Camera-type eye (tissue), 1 donor: ENCODE measurements around a stretch of chr5.

- RAMPAGE, long total RNA = no peak
These were observed 41.1 kb downstream of the OTULIN start for GRCh38 chr5:14705469-14706137.

GRCh38 chr5:14742322-14743099 lies 78.0 kb downstream of the OTULIN start:
- RAMPAGE, long total RNA = no peak

DNA sequence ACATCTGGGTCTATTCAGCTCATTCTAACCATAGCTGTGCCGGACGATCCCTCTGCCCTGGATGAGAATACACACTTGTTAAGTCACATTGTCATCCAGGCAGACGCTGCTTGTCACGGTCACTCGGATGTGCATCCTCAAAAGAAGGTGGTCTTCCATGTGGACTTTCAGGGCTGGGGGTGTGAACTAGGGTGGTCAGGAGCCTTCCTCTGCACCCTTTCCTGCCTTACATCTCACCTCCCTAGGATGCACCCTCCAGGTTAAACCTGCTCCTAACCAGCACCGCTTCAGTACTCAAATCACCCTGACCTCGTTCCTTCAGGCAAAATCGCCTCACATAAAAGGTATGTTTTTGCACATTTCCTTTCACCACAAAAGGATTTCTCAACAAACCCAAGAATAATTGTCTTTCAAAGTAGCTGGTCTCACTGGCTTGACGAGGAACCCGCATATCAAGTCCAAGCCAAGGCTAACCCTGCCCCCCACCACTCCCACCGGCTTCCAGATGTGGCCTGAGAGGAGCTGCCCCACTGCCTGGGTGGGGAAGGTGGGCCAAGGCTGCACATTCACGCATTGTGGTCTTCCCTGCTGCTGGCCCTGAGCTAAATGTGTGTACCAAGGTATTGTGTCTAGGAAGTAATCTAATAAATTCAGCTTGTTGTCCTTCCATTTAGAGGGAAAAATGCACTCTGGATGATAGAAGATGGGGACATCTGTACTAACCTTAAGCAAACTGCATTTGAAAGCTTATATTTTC lies 21.7 kb downstream of the ANKH start:
- RAMPAGE, long total RNA = no peak

DNA sequence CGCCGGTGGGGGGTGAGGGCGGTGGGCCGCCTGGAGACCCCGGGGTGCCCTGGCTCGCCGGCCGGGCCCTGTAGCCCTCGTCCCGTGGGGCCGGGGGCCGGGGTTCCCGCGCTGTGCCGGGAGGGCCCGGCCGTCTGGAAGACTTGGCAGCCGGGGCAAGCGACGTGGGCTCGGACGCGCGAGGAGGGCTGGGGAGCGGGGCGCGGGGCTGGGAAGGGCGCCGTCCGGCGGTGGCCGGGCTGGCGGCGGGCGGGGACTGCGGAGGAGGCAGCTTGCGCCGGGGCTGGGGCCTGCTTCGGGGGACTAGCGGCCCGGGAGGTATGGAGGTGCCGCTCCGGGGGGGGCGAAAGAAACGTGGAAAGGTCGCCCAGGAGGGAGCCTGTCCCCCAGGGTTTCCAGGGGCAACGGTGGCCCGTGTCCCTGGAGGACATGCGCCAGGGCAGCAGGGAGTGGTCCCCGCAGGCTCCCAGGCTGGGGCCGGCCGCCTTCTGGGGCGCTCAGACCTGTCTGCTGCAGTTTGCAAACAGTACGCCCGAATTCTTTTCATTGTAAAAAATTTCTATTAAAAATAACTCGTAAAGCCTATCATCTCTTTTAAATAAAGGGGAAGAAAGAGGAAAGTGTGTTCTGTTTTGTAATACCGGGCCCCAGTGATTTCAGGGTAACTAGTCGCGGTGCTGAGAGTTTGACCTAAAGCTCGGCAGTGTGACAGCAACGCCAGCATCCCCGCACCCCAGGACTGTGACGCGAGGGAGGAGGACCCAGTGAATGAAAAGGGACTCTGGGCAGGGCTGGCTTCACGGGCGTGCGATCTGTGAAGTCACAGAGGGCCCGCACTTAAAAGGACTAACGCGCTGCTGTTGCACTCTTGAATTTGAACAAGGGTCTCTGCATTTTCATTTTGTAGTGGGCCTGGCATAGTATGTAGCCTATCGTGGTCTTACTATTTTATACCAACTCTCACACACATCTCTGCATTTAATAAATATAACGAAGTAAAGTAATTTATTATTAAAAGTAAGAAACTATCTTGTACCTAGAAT lies 841 bp upstream of the ANKH start:
- RAMPAGE, long total RNA = no peak

DNA sequence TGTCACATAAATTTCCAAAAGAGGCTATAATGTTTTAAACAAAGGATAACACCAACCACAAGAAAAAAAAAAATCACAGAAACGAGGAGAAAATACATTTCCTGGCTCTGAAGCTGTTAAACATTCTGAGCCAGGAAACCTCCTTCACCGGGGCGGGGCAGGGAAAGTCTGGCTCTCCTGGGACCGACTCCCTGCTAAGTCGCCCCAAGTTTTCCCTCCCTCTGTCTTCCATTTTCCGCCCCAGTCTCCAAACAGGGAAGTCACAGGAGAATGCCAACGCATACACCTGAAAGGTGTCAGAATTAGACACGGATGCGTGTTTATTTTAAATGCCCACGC lies 502 bp upstream of the FBXL7 start:
- RAMPAGE, long total RNA = no peak

- RAMPAGE, long total RNA = no peak
These were observed 177.2 kb downstream of the FBXL7 start for GRCh38 chr5:15677134-15677680.

DNA sequence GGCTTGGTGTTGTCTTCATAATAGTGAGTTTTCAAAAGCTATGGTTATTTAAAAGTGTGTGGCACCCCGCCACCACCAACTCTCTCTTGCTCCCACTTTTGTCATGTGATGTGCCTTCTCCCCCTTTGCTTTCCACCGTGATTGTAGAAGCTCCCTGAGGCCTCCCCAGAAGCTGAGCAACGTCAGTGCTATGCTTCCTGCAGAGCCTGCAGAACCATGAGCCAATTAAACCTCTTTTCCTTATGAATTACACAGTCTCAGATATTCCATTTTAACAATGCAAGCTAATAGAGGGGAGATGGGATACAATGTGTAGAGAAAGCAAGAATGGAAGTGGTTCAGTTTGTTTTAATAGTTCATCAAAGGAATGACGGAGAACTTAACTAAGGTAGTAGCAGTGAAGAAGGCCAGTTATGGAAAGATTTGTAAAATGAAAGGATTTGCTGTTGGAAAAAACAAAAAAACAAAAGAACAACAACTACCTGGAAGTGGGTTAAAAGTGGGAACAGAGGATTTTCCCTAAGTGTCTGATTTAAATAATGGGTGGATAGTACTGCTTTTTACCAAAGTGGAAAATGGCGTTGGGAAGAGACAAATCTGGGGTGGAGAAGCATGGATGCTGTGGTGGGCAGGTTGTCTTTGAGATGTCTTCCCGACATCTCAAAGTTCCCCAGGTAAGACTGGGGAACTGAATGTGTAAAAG lies 206.4 kb downstream of the FBXL7 start:
- RAMPAGE, long total RNA = no peak

GRCh38 chr5:16180557-16181116 lies 1.0 kb upstream of the MARCHF11 start:
- RAMPAGE, long total RNA = no peak

- RAMPAGE, long total RNA = no peak
These were observed 6.1 kb downstream of the ZNF622 start for GRCh38 chr5:16459386-16459999.

GRCh38 chr5:16492287-16493289 lies 27.0 kb upstream of the ZNF622 start:
- RAMPAGE, long total RNA = no peak

DNA sequence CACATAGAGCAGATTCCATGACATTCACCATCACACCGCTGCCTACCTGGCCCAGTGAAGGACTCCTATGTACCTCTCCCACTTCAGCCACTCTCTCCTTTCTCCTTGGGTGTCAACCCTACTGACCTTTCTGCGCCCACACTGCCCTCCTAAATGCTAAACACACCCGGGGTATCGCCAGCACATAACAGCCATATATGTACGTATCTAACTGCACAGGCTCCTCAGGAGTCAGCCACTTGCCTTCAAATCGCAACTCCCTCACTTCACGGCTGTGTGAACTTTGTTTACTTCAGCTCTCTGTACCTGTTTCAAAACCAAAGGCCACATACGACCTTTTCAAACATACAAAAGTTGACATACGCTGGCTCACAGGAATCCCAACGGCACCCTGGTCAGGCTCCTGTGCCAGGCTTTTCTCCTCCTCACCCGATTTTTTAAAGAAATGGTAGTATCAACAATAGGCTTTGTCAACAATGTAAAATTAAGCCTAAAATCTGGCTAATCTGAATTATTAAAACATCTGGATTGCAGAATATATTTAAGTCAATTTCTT lies 38.9 kb upstream of the ZNF622 start:
- RAMPAGE, long total RNA = no peak

DNA sequence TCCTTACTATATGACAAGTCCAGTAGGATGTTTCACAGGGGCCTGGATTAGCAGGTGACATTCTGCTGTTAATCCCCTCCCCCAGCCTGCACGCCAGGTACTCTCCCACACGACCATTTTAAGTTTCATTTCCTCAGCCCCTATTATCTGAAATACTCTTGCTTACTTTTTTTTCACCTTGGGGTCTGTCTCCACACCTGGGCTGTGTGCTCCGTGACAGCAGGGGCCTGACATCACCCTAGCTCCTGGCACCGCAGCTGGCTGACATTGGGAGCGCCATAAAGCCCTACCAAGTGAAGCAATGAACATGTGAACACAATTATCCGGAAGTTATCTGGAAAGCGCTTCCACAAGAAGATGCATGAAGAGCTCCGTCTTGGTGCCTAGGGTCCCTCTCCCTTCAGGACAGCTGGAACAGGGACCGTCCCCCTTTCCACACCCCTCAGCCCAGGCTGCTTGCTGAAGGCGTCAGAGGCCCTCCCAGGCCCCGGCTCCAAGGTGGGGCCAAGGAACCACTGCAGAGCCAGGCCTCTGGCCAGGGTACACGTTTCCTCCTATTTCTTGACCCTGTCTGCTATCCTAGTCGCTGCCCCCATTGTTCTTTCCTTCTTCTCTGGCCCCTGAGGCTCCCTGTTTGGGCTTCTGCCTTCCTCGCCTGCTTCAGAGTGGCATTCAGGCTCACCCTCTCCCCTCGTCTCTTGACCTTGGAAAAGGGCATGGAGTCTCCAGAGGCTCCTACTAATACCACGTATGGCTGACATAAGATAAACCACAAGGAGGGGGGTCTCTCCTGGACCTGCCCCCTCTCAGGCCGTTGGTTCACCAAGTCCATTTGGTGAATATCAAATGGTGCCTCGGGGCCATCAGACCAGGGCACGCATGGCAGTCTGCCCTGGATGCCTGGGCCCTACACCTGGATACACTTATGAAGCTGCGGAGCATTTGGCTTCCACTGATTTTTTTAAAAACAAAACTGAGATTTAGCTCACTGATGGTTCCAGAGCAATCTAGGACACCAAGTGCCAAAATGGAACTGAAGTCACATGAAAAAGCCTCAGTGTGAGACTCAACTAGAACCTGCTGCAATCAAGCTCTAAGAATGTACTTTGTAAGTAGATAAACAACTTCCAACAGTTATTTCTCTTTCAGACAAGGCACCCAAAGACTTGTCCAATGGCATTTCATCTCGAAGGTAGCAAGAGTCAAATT lies 40.0 kb upstream of the ZNF622 start:
- RAMPAGE, long total RNA = no peak

DNA sequence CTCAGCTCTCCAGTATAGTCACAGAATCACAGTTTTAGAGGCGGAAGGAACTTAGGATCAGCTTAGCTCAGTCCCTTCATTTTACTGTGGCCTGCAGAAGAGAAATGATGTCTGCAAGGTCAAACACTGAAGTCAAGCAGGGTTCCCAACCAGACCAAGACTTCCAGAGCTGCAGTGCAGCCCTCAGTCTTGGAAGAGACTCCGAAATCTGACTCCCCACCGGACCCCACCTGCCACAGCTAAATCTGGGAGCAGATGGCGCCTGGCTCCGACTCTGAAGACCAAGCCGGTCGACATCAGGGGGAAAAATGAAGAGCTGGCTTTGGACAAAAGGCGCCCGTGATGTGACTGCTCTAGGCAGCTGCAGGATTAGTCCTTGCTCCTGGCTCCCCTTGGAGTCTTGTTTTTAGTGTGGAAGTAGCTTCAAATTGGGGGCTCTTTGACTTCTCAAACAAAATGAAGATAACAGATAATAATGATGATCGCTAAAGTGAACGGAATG lies 72.4 kb upstream of the ZNF622 start:
- RAMPAGE, long total RNA = no peak

GRCh38 chr5:16574678-16575206 lies 42.1 kb downstream of the RETREG1 start:
- RAMPAGE, long total RNA = no peak

DNA sequence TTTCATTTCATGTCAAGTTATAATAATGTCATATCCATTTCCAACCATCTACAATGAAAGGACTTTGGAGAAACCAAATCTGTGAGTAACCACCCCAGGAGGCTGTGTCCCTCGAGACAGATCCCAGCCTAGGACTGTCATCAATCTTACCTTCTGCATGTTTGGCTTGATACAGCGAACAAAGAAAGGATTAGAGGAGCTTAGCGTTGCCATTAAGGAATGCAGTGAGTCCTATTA lies 137.8 kb upstream of the RETREG1 start:
- RAMPAGE, long total RNA = no peak

GRCh38 chr5:16780382-16780881 lies 155.7 kb downstream of the MYO10 start:
- RAMPAGE, long total RNA = no peak

- RAMPAGE, long total RNA = no peak
These were observed 49.9 kb downstream of the MYO10 start for GRCh38 chr5:16885859-16886891.

- RAMPAGE, long total RNA = no peak
These were observed 41.7 kb downstream of the MYO10 start for GRCh38 chr5:16894211-16895024.

DNA sequence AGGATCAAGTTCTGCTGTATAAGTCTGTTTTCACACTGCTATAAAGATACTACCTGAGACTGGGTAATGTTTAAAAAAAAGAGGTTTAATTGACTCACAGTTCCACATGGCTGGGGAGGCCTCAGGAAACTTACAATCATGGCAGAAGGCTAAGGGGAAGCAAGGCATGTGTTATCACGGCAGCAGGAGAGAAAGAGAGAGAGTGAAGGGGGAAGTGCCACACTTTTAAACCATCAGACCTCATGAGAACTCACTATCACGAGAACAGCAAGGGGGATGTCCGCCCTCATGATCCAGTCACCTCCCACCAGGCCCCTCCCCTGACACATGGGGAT lies 93.8 kb upstream of the BASP1 start:
- RAMPAGE, long total RNA = no peak

GRCh38 chr5:17222533-17223114 lies 5.2 kb downstream of the BASP1 start:
- RAMPAGE, long total RNA = no peak